Right ventricle myocardium (tissue), 1 donor: ENCODE measurements around the gene CAPN8.

GRCh38 chr1:222628775-222629418 lies 11.0 kb downstream of the MIA3 start:
- PRO-cap, 2 experiments: no peak in any of the 2 experiments

DNA sequence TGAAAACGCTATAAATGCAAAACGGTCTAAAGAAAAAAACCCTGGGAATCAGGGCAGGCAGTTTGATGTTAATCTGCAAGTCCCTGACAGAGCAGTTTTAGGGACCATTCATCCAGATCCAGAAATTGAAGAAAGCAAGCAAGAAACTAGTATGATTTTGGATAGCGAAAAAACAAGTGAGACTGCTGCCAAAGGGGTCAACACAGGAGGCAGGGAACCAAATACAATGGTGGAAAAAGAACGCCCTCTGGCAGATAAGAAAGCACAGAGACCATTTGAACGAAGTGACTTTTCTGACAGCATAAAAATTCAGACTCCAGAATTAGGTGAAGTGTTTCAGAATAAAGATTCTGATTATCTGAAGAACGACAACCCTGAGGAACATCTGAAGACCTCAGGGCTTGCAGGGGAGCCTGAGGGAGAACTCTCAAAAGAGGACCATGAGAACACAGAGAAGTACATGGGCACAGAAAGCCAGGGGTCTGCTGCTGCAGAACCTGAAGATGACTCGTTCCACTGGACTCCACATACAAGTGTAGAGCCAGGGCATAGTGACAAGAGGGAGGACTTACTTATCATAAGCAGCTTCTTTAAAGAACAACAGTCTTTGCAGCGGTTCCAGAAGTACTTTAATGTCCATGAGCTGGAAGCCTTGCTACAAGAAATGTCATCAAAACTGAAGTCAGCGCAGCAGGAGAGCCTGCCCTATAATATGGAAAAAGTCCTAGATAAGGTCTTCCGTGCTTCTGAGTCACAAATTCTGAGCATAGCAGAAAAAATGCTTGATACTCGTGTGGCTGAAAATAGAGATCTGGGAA lies 11.7 kb downstream of the MIA3 start:
- PRO-cap, 2 experiments: no peak in any of the 2 experiments

GRCh38 chr1:222639704-222640082 lies 21.8 kb downstream of the MIA3 start:
- PRO-cap, 2 experiments: no peak in any of the 2 experiments

DNA sequence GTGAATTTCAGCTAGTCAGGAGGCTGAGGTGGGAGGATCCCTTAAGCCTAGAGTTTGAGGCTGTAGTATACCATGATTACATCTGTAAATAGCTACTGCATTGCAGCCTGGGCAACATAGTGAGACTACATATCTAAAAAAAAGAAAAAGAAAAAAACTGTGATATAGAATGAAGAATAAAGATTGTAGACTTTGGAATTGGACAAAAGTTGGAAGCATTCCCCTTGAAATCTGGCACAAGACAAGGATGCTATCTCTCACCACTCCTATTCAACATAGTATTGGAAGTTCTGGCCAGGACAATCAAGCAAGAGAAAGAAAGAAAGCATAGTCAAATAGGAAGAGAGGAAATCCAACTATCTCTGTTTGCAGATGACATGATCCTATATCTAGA lies 42.3 kb downstream of the DISP1 start:
- PRO-cap, 2 experiments: no peak in any of the 2 experiments

DNA sequence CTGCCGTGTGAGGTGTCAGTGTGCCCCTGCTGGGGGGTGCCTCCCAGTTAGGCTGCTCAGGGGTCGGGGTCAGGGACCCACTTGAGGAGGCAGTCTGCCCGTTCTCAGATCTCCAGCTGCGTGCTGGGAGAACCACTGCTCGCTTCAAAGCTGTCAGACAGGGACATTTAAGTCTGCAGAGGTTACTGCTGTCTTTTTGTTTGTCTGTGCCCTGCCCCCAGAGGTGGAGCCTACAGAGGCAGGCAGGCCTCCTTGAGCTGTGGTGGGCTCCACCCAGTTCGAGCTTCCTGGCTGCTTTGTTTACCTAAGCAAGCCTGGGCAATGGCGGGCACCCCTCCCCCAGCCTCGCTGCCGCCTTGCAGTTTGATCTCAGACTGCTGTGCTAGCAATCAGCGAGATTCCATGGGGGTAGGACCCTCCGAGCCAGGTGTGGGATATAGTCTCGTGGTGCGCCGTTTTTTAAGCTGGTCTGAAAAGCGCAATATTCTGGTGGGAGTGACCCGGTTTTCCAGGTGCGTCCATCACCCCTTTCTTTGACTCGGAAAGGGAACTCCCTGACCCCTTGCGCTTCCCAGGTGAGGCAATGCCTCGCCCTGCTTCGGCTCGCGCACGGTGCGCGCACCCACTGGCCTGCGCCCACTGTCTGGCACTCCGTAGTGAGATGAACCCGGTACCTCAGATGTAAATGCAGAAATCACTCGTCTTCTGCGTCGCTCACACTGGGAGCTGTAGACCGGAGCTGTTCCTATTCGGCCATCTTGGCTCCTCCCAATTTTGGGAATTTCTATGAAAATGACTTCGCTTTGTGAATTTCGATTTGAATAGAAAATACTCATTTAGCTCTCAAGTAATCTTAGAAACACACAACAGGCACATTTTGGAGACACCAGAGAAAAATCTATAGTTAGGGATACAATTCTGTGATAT lies 7.8 kb downstream of the CCDC185 start:
- PRO-cap, 2 experiments: no peak in any of the 2 experiments

DNA sequence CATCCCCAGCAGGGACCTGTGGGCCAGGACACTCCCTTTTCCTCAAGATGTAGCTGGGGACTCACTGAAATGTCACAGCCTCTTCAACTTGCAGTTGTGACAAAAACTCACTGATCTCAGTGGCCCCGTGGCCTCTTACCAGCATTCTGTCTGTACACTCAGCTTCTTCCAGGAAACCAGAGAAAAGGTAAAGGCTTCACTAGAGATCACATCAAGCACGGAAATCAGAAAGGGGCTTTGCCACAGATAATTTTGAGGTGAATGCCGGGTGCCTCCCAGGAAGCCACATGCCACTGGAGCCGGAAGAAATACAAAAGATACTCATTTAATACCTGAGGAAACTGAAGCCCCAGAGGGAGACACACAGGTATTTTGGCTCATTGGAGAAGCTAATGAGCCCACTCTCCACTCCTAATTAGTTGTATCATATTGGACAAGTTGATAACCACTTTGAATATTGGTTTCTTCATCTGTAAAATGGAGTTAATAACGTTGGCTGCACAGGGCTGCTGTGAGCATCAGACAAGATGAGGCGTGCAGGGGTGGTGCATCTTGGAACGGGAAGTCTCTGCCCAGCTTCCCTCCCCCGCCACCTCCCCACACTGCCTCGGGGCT lies 122.4 kb downstream of the CCDC185 start:
- PRO-cap, 2 experiments: no peak in any of the 2 experiments

DNA sequence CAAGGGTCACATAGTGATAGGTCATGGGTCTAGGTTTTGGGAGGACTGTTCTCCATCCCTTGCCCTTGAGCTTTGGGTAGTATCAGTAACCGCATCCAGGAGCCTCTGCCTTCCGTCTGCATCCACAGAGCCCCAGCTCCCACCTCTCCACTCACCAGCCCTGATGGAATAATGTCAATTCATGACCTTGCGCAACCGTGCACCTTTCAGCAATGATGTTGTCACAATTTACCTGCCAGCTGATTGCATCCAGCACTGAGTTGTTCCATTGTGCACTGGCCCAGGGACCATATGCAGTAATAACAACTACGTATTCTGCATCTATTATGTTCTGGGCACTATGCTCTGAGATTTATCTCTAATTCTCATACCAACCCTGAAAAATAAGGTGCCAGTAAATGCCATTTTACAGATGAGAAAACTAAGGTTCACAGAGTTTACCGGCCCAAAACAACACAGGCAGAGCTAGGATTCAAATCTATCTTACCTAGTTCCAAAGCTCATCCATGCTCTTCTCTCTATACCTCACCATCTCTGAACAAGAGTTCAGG lies 1.3 kb downstream of the CAPN8 start:
- PRO-cap, 2 experiments: no peak in any of the 2 experiments

- PRO-cap, 2 experiments: no peak in any of the 2 experiments
These were observed at the start of gene CAPN8 for GRCh38 chr1:223665233-223666059. Gene CAPN8, minus strand, starts transcription at chr1:223665701.

DNA sequence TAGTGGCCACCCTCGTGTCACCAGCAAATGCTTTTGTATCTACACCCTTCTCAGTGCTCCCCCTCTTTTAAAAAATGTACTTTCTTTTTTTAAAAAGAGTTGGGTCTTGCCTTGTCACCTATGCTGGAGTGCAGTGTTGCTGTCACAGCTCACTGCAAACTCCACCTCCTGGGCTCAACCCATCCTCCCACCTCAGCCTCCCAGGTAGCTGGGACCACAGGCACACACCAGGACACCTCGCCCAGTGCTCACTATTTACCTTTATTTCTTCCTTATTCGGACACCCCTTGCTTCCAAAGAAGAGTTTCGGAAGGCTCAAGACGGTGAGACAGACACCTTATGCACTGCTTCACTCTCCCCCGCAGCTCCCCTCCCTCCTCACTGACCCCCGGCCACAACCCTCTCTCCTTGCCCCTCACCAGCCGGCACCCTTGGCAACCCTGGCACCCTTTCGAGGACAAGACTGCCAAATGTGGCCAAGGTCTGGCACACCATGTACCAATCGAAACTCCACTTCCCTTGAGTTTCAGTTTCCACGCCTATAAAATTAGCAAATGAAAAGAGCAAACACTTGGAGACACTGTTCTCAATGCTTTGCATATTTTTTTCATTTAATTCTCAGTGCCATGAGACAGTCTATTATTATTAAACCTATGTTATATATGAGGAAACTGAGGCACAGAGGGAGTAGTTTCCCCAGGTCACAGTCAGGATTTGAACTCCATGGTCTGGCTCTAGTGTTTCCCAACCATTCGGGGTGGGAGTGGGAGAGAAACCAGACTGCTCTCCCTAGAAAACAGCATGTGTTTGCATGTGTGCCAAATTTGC lies 22.1 kb downstream of the CAPN2 start:
- PRO-cap, 2 experiments: no peak in any of the 2 experiments

GRCh38 chr1:223740499-223740718 lies 28.1 kb downstream of the CAPN2 start:
- PRO-cap, 2 experiments: no peak in any of the 2 experiments

- PRO-cap, 2 experiments: no peak in any of the 2 experiments
These were observed 40.3 kb downstream of the CAPN2 start for GRCh38 chr1:223752580-223753161.

DNA sequence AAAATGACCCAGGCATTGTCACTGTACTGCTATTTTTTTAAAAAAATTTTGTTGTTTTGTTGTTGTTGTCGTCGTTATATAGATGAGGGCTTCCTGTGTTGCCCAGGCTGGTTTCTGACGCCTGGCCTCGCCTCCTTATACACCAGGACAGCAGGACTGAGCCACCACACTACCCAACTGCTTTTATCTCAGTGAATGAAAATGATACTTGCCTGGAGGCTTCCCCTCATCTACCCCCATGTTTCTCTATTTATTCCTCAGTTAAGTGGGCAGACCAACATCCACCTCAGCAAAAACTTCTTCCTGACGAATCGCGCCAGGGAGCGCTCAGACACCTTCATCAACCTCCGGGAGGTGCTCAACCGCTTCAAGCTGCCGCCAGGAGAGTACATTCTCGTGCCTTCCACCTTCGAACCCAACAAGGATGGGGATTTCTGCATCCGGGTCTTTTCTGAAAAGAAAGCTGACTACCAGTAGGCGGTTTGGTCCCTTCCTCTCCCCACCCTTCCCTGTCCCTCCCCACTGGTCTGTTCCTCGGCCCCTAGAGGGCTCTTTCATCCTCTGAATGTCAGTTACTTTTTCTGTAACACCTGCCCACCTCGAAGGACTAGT lies 46.8 kb downstream of the CAPN2 start:
- PRO-cap, 2 experiments: no peak in any of the 2 experiments

GRCh38 chr1:223792111-223792667 lies 53.6 kb downstream of the TP53BP2 start:
- PRO-cap, 2 experiments: no peak in any of the 2 experiments

GRCh38 chr1:223845202-223845795 lies 448 bp downstream of the TP53BP2 start:
- PRO-cap, 2 experiments: peak in 2 of 2 experiments; most common plus-strand start chr1:223845502 (in 1); most common minus-strand start chr1:223845399 (in 1)

- PRO-cap, 2 experiments: no peak in any of the 2 experiments
These were observed 102.2 kb upstream of the FBXO28 start for GRCh38 chr1:224011463-224012325.

DNA sequence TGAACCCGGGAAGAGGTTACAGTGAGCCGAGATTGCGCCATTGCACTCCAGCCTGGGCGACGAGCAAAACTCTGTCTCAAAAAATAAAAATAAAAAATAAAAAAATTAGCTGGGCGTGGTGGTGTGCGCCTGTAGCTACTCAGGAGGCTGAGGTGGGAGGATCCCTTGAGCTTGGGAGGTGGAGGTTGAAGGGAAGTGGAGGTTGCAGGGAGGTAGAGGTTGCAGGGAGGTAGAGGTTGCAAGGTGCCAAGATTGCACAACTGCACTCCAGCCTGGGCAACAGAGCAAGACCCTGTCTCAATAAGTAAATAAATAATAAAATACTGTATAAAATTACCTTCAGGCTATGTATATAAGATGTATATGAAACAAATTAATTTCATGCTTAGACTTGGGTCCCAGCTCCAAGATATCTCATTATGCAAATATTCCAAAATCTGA lies 62.1 kb upstream of the FBXO28 start:
- PRO-cap, 2 experiments: no peak in any of the 2 experiments

DNA sequence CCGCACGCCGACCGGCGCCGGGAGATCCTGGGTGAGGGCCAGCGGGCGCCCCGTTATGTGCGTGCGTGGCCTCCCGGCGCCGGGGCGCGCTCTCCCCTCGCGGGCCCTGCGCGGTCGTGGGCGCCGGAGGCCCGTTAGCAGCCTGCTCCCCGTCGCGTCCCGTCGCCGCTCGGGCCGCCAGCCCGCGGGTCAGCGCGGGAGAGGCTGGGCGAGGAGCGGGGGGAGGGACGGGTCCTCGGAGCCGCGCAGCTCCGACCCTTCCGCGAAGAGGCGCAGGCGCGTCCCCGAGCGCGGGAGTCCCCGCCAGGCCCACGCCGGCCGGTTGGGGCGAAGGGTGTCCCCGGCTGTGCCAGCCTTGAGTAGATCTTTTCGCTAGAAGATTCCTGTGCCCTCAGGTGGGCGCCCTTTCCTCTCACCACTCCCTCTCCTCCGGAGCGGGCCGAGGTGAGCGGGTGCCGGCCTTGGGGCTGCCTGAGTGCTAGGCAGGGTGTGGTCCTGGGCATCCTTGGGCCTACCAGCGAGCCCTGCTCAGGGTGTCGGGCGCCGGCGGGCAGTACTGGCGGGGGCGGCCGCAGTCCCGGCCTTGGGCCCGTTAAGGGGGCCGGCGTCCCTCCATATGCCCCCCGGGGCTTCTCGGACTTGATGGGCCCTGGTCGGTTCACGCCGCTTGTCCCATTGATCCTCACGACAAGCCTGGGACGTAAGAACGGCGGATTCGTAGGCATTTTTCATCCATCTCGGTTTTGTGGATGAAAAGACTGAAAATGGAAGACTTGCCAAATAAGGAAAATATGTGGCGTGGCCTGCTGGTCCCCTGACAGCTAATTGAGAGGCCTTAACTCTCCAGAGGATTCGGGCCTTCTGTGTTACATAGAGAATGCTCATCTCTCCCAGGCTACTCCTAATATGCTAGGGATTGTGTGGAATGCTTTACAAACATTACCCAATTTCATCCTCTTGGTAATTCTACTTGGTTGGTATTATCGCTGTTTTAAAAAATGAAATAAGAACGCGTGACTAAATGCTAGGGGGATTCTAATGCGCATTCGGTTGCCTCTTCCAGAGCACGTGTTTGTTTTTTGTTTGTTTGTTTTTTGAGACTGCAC lies 701 bp downstream of the DEGS1 start:
- PRO-cap, 2 experiments: peak in 2 of 2 experiments; most common plus-strand start position 265 of the sequence (in 2); most common minus-strand start position 171 of the sequence (in 2)

DNA sequence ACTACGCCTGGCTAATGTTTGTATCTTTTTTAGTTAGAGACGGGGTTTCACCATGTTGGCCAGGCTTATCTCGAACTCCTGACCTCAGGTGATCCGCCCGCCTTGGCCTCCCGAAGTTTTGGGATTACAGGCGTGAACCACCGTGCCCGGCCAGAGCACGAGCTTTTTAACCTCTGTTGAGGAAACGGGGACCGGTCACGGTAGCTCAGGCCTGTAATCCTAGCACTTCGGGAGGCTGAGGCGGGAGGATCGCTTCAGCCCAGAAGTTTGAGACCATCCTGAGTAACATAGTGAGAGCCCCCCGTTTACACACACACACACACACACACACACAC lies 1.6 kb downstream of the DEGS1 start:
- PRO-cap, 2 experiments: no peak in any of the 2 experiments

DNA sequence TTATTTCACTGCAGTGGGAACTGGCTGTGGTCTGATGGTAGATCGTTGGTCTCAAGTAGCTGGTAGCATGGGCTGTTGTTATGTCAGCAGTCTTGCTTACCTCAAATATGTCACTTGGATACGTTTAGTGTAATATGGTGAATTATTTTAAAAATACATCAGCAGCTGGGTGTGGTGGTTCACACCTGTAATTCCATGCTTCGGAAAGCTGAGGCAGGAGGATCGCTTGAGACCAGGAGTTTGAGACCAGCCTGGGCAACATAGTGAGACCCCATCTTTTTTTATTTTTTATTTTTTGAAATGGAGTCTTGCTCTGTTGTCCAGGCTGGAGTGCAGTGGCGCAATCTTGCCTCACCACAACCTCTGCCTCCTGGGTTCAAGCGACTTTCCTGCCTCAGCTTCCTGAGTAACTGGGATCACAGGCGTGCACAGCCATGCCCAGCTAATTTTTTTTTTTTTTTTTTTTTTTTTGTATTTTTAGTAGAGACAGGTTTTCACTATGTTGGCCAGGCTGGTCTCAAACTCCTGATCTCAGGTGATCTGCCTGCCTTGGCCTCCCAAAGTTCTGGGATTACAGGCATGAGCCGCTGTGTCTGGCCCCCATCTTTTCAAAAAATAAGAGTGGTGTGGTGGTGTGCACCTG lies 10.6 kb downstream of the DEGS1 start:
- PRO-cap, 2 experiments: no peak in any of the 2 experiments

DNA sequence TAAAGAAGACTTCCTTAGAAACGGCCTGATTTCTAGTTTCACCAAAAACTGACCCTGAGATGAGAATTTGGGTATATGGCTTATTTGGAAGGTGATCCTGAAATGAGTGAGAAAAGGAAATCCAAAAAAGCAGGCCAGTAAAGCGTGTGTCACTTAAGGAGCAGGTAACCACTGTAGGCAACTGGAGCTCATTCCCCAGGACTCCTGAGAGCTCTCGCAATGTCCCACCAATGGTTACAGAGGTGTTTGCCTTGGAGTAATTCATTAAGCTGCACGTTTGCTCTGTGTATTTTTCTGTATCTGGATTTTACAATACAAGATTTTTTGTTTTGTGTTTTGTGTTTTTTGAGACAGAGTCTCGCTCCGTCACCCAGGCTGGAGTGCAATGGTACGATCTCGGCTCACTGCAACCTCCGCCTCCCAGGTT lies 22.8 kb downstream of the DEGS1 start:
- PRO-cap, 2 experiments: no peak in any of the 2 experiments